Left lung (tissue), 1 donor: ENCODE measurements around a stretch of chr9.

- PRO-cap = no peak
Observed at GRCh38 chr9:91346056-91346571, 15.6 kb downstream of the AUH start.

DNA sequence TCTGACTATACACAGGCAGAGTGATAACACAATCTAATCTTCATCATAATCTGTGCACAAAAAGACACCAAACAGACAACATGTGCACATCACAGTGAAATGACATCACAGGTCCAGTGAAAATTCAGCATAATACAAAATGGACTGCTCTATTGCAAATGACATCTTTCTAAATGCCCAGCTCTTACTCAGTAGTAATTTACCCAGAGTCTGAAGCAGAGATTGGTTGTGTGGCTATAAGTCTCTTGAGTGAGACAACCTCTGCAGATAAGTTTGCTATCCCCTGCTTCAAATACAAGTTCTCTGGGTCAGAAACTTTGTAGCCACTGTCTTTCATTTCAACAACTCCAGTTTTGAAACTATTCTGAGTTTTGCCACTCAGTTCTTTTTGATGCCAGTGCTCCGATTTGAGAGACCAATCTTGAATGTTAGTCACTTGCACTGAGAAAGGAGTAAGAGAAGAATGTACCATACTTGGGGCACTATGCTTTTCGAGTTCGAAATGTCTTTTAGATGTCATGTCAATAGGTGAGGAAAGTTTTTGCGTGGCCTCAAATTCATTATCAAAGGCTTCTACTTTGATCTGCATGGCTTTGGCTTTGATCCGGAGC lies 14.4 kb downstream of the NFIL3 start:
- PRO-cap = no peak

- PRO-cap = no peak
Observed at GRCh38 chr9:91409758-91410230, 13.8 kb downstream of the NFIL3 start.

GRCh38 chr9:91419165-91420277 lies 4.1 kb downstream of the NFIL3 start:
- PRO-cap = no peak

- PRO-cap = bidirectional peak, plus-strand start at chr9:91423045, minus-strand start at chr9:91422812
Observed at GRCh38 chr9:91421881-91422884, 1.4 kb downstream of the NFIL3 start.

DNA sequence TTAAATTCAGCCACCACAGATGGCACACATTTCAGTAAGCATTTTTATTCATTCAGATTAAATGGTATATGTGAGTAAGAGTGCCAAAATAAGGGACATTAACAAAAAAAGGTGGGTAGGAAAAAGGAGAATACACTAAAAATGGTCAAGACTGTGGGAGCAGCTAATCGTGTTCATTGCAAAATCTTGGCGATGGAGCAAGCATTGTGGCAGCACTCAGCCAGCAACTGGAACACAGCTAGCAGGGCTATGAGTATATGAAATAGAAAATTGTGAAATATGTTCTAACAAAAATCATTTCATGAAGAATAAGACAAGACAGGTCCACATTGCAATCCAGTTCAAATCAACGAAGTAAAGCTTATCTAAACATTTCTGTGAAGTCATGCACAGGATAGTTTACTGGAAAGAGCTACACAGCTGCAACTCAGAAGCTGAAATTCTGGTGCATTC lies 5.2 kb upstream of the NFIL3 start:
- PRO-cap = no peak

DNA sequence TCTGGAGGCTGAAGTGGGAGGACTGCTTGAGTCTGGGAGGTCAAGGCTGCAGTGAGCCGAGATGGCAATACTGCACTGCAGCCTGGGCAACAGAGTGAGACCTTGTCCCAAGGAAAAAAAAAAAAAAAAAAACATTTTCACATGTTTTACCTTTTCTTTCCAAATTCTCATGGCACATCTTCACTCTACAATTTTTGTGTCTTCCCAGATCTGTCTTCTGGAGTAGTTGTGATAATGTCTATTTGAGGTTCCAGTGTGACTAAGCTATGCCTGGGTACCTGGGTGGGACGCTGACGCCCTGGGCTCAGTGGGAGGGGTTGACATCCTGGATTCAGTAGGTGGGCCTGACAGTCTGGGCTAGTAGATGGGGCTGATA lies 153.7 kb downstream of the ROR2 start:
- PRO-cap = no peak

DNA sequence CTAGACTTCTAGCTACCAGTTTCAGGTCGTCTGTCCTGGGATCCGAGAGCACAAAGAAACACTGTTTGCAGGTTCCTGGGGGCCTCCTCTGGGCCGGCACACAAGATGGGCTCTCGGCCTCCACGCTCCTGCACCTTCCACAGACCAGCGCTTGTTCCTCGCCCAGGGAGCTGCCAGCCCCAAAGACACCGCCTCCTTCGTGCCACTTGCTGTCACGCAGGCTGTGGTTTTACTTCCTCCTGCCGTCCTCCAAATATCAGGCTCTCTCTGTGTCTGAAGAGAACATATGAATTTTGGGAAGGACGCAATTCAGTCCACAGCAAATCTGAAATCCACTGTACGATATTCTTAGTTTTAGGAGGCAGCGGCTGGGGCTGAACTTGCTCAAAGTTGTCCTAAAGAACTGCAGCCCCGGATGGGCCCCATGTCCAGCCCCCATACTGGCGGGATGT lies 105.8 kb downstream of the ROR2 start:
- PRO-cap = unidirectional peak, minus-strand start at position 141 of the sequence

DNA sequence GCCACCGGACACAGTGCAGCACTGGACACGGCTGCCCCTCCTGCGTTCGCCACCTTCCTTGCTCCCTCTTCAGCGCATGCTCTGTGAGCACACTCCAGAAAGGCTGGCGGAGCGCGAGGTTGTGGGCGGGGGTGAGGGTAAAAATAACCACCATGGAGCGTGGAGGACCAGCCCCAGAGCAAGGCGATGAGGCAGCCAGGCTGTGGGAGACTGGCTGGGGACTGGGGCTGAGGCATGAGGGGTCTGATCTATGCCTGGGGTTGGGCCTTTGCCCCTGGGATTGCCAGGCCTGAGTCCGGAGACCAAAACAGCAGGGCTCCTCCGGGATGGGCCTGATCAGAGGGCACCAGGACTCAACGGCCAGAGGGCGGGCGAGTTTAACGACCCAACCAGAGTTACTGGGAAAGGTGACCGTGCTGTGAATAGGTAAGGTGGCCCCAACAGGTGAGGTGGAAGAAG lies 97.1 kb downstream of the ROR2 start:
- PRO-cap = no peak

- PRO-cap = no peak
Observed at GRCh38 chr9:91873605-91874132, 76.4 kb downstream of the ROR2 start.

DNA sequence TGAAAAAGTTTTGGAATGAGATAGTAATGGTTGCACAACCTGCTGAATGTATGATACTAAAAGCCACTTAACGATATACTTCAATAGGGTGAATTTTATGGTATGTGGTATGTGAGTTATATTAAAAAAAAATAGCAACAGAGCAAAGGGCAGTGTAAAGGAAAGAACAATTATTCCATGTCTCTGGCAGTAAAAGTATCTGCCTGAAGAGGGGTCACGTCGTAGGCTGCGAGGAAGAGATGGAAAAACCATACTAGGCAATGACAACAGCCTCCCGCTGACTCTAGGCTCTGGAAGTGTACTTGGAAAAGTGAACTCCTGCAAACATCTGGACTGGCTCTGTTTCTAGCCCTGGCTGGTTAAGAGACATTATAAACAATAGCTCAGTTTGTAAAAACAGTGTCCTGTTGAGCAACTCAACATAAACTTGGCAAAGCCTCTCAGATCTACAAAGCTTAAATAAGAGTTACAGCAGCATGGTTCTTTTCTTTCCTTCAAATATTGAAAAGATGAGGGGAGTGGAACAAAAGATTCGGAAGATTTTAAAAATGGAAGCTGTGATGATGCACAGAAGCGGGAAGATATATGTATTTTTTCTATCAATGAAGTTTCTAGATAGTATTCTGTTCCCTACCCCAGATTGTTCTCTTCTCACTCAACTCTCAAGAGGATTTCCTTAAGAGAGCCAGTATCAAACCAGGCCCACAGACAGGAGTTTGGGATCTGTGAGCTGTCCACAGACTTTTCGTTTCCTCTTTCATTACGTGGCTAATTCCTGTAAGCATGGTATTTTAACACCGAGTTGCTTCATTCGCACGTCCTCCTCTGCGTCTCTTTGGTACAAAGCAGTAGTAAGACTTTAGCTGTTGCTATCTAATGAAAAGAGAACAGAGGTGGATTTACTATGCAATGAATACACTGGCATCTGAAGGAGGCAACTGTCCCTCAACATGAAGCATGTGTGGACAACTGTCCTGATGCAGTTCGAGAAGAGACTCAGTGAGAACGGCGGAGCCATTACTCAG lies 79.3 kb downstream of the SPTLC1 start:
- PRO-cap = unidirectional peak, minus-strand start at position 834 of the sequence

- PRO-cap = no peak
Observed at GRCh38 chr9:92072237-92073256, 42.7 kb downstream of the SPTLC1 start.

GRCh38 chr9:92147870-92148355 lies 32.7 kb upstream of the SPTLC1 start:
- PRO-cap = no peak

DNA sequence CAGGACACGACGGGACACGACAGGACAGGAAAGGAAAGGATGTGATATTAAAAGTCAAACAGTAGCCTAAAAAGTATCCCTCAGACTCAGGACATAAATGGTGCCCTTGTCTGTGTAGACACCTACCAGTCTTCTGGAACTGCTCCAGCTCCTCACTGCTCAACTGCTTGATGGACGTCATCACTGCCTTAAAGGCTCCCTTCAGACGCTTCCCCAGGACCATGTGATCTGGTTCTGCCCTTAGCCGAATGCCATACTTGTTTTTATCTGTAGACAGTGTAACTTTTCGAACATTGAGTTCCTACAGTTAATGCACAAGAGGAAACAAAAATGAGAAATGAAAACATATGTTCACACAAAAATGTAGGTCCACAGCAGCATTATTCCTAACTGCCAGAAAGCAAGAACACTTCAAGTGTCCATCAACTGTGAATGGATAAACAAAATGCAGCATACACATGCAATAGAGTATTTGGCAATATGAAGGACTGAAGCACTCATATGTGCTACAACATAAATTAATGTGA lies 46.2 kb downstream of the IARS1 start:
- PRO-cap = no peak

- PRO-cap = no peak
Observed at GRCh38 chr9:92294248-92294981, 918 bp upstream of the IARS1 start.

DNA sequence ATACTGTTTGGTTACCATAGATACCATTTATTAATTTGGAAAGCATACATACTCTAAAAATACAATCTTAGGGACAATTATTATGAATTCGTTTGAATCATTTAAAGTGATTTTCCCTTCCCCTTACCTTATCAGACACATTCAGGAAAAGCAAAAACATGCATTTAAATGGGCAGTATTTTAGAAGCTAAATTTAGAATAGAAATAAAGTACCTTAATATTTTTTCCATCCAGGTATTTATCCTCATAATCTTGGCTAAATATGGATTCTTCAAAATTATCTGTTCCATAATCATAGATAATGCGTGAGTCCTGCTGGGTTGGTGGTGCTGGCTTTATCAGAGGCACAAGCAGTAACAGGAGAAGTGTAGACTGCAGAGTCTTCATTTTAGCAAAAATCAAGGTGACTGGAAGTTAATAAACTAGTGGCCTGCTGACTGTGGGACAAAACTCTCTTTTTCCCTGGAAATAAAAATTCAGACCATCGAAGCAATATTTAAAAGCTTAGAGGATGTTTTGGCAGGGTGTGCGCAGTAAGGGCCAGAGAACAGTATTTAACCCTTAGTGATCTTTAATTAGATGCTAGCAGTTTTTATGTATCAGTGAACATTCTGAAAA lies 1.2 kb downstream of the OGN start:
- PRO-cap = no peak

- PRO-cap = no peak
Observed at GRCh38 chr9:92406515-92406987, 2.2 kb upstream of the OGN start.

DNA sequence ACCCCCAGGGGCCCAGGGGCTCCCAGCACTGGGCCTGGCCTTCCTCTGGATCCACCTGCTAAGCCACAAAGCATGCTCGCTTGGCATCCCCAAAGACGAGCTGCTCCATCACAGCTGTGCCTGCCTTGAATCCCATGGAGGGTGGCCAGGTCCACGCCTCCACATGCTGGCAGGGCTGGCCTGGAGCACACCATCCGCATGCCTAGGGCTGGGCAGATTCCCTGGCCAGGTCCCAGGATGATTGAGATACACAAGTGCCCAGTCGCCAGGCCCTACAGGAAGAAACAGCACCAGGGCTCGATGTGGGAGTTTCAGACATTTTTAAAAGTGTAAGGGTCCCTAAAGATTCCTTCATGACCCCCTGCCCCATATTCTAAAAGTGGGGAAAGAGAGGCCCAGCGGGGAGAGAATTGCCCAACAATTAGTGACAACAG lies 4.4 kb downstream of the BICD2 start:
- PRO-cap = no peak

GRCh38 chr9:92912994-92913446 lies 34.3 kb upstream of the FGD3 start:
- PRO-cap = no peak

- PRO-cap = bidirectional peak, plus-strand start at chr9:92964013, minus-strand start at chr9:92963930; bidirectional peak, plus-strand start at chr9:92964322, minus-strand start at chr9:92964175; unidirectional peak, plus-strand start at chr9:92964571; bidirectional peak, plus-strand start at chr9:92964859, minus-strand start at chr9:92964707
Observed at GRCh38 chr9:92963683-92964802, 16.7 kb downstream of the FGD3 start.